NCI-H460 (cell line): ENCODE measurements around the genes DHRS9 and GORASP2.

GRCh38 chr2:168518398-168519226 is 62.5 kb downstream of the CERS6 start:
RAMPAGE:
- cytosol, long total RNA = no peak
- long total RNA = no peak
- nucleus, long total RNA = no peak

DNA sequence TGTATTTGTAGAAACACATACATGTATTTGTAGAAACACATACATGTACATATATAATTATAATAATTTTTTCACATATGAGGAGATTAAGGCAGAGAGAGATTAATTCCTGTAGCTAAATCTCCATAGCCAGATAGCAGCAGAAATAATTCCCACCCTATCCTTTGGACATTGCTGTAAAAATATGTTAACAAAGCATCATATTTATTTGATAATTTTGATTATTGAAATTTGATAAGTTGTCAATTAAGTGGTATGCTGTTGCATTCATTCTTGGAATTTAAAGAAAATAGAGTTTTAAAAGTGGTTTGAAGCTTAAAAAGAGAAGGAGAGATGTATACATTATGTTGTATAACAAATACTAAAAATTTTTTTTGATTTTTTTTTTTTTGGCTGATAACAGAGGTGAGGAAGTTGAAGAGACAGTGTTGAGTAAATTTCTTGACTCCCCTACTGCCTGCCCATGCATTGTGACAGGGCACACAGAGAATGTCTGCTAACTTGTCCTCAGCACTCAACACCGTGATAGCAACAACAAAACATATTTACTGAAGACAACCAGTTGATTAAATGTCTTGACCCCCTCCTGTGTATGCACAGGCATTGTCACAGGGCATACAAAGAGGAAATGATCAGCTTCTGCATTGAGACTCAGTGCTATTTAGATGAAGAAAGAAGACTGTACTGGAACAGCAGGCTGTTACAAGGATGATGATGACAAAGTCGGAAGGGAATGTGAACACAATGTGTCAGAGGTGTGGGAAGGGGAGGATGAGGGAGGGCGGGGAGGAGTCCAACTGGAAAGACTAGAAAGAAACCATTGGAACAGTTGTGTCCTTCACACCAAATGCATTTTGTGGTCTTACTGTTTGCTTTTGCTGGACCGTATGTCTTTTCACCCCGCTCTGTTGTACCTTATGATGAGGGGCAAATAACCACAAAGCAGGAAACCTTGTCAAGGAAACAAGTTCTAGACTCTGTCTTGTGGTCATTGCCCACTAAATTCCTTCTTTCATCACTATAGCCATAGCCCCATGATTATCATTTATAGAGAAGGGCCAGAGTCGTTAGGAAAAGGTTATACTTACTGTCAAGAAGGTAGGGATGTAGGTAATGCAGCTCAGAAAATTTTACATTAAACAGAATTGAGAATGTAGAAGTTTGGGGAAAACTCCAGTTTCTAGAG is 89.5 kb downstream of the CERS6 start:
RAMPAGE:
- cytosol, long total RNA = no peak
- long total RNA = no peak
- nucleus, long total RNA = no peak

RAMPAGE:
- cytosol, long total RNA = no peak
- long total RNA = no peak
- nucleus, long total RNA = no peak
Measured at GRCh38 chr2:168576497-168577915, 120.9 kb downstream of the CERS6 start.

RAMPAGE:
- cytosol, long total RNA = no peak
- long total RNA = no peak
- nucleus, long total RNA = no peak
Measured at GRCh38 chr2:168798395-168798749, 4.1 kb upstream of the NOSTRIN start.

GRCh38 chr2:169069281-169069955 is at the start of gene DHRS9:
Gene DHRS9, plus strand, starts transcription at chr2:169069563.
RAMPAGE:
- cytosol, long total RNA = no peak
- long total RNA = no peak
- nucleus, long total RNA = no peak

DNA sequence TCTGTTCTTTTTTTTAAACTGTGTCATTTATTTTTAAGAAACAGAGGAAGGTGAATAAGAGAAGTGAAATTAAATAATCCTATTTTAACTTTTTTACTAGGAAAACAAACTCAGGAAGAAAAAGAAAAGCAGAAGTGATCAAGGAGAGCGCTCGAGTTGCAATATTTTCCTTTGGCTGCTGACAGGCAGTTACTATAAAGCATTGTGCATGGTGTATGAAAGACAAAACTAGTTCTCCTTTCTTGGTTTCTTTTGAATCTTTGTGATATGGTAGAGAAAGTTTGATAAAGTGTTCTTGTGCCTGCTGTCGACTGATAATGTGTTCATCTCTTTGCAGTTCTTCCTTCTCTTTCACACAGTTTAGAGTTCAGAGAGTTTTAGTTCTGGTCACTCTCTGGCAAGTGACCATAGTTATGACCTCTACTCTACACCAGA is 3.1 kb downstream of the DHRS9 start:
RAMPAGE:
- cytosol, long total RNA = no peak
- long total RNA = no peak
- nucleus, long total RNA = no peak

GRCh38 chr2:169361392-169362169 is 753 bp downstream of the LRP2 start:
RAMPAGE:
- cytosol, long total RNA = no peak
- long total RNA = no peak
- nucleus, long total RNA = no peak

GRCh38 chr2:169636404-169637233 is 52.5 kb downstream of the PPIG start:
RAMPAGE:
- cytosol, long total RNA = no peak
- long total RNA = no peak
- nucleus, long total RNA = no peak

DNA sequence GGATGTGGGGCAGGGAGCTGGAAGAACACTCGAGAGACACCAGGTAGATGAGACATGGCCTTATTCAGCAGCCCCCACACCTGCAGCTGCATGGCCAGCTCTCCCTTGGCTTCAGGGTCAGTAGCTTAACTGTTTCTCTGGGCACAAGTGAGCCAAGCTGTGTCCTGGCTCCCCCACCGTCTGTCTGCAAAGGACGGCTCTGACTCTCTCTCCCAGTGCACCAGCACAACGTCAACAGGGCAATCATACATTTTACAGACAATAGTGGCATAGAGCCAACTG is 17.3 kb downstream of the PHOSPHO2 start:
RAMPAGE:
- cytosol, long total RNA = no peak
- long total RNA = no peak
- nucleus, long total RNA = no peak

DNA sequence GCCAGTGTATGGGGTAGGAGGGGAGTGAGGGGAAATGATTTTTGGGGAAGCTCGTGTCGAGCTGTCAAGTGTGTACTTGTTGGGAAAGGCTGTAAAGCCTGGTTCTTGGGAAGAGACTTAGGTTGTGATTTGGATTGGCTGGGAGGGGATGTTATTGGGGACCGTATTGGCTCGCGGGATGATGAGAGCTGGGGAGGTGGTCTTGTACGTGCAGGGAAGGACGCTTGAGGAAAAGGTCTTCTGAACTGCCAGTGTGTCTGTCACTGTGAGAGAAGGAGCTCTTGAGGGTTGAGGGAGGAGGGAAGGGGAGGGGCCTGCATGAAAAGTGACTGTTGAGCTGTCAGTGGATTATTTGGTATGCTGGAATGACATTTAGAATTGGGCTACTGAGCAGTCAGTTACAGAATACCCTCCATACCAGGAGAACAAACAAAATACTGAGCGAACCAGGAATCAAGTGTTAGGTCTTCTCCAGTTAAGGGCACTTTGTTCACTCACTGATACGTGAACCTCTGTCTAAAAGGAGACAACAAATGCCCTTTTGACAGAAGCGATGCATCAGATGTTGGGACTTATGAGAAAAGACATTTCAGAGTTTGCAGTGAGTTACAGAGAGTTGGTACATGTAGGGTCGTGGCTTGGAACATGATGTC is 1.2 kb downstream of the UBR3 start:
RAMPAGE:
- cytosol, long total RNA = no peak
- long total RNA = no peak
- nucleus, long total RNA = no peak

DNA sequence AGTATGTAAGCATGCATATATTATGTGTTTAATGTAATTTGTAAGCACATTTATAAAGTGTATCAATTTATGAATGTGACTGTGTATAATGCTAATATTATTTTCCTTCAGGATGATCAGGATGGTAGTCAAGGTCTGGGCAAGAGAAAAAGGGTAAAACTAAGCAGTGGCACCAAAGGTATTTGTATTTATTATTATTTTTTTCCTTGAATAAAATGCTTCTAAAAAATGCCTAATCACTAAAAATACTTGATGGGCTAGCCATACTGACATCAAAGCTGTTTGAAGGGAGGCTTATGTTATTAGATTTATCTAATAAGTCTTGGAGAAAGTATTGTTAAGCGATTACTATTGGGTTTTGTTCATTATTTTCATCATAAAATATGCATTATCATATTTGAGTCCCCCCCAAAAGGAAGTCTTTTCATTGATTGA is 63.8 kb downstream of the UBR3 start:
RAMPAGE:
- cytosol, long total RNA = no peak
- long total RNA = no peak
- nucleus, long total RNA = no peak

DNA sequence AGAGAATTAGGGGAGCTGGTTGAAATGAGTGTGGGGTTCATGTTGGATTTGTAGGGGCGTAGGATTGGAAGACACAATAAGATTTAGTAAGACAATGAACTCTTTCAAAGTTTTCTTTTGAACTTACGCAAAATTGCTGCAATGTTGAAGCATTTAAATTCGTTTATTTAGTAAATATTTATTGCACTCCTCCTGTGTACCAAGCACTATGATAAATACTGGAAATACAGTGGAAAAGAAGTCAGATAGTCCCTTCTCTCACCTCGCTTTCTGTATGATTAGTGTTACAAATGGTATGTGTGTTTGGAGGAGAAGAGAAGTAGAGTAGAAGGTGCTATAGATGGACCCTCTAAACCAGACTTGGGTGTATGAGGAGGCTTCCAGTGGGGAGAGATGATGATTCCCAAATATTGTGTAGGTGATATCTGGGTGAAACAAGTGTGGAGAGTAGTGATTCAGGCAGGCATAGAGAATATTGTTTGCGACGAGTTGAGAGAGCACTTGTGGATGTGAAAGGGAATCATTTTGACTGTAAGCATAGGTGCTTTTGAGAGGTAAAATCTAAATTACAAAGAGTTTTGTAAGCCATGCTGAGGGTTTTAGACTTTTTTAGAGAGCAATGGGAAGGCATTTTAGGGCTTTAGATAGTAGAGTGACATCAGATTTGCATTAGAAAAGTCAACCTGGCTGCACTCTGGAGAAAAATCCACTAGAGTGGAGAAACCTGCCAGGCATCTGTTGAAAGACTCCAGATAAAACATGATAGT is 92.1 kb upstream of the MYO3B start:
RAMPAGE:
- cytosol, long total RNA = no peak
- long total RNA = no peak
- nucleus, long total RNA = no peak

DNA sequence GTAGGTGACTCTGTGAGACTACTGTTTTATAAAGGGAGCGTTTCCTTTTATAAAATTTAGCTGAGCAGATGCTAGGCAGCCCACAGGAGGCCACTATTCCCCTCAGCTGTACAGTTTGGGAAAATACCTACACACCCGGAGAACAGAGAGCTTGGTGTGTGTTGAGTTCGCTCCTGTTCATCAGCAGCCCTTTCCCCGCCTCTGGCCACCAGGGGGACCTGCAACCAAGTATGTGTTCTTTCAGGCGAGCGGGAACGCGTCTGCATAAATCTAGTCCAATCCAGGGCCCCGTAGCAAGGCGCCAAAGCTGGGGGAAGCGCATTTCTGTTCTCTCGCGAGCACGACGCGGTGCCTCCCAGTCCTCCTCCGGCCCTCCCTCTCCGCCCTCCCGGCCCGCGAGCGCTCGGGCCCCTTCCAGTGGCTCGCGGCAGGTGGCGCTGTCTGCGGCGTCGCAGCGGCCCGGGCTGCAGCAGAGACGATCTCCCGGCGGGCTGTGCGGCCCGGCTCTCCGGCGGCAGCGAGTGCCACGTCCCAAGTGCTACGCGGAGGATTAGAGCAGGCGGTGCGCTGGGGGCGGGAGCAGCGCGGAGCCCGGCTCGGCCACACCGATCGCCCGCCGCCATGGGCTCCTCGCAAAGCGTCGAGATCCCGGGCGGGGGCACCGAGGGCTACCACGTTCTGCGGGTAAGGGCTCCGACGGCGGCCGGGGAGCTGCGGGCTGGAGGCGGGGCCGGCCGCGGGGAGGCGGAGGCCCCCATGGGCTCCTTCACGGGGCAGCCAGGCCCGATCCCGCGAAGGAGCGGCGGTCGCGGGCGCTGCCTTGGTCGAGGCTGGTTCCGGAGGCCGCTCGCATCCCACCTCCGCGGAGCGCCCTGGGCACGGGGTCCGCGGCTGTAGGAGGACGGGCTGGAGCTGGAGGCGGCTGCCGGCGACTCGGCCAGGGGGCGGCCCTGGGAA is at the start of gene GORASP2:
Gene GORASP2 (plus strand): TSS at position 534 of the 957 bp plus-strand sequence.
RAMPAGE:
- cytosol, long total RNA = start-site peak on the plus strand centred at position 553 of the sequence, 94 bp wide, 379 and 782 reads in 2 replicates
- long total RNA = start-site peak on the plus strand centred at position 536 of the sequence, 100 bp wide, 41 and 468 reads in 2 replicates
- nucleus, long total RNA = start-site peak on the plus strand centred at position 530 of the sequence, 94 bp wide, 457 and 165 reads in 2 replicates

DNA sequence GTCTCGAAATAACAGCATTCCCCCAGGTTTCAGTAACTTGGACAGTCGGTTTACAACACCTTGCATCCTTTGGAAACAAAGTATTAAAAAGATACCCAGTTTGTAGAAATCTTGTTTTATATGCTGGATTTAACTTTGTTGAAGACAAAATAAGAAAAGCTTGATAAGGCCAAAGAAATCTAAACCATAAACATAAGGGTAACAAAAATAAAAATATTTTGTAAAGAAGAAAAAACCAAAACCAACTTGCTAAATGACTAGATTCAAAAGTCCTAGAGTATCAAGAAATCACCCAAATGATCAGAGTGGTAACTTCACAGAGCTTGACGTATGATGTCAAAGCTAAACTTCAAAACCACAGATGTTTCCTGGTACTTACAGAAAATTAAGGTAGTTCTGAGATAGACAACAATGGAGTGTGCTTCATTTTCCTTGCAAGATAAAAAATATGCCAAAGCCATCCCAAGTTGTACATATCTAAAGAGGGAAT is 107.7 kb downstream of the METTL8 start:
RAMPAGE:
- cytosol, long total RNA = no peak
- long total RNA = no peak
- nucleus, long total RNA = no peak

GRCh38 chr2:171516809-171517319 is 5.4 kb upstream of the CYBRD1 start:
RAMPAGE:
- cytosol, long total RNA = no peak
- long total RNA = no peak
- nucleus, long total RNA = no peak

DNA sequence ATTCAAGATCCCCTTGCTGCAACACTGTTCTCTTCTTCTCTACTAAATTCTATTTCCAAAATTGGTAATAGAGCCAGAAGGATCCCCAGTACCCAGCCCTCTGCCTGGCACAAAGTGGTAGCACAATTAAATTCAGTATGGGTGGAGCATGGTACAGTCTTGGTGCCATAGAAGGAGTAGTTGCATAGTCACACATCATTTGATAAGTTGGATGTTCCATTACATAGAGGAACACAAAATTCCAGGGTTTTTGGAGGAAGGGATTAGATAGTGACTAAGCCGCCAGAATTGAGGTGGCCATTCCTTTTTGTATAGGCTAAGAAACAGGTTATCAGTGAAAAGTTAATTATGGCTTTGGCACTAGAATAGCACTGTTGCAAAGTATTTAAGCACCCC is 34.4 kb downstream of the CYBRD1 start:
RAMPAGE:
- cytosol, long total RNA = no peak
- long total RNA = no peak
- nucleus, long total RNA = no peak

RAMPAGE:
- cytosol, long total RNA = no peak
- long total RNA = no peak
- nucleus, long total RNA = no peak
Measured at GRCh38 chr2:171700897-171701556, 13.8 kb downstream of the DYNC1I2 start.

DNA sequence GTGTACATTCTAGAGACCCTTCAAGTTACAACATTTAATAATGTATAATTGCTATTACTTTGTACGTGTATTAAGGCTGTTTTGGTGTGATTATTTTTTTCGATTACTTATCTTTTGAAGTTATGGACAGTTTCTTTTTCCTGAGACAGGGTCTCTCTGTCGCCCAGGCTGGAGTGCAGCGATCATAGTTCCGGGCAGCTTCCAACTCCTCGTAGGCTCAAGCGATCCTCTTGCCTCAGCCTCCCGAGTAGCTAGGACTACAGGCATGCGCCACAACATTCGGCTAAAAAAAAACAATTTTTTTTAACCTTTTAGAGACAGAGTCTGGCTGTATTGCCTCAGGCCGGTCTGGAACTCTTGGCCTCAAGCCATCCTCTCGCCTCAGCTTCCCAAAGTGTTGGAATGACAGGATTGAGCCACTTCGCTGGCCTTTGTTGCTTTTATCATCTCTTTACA is 912 bp downstream of the HAT1 start:
RAMPAGE:
- cytosol, long total RNA = no peak
- long total RNA = no peak
- nucleus, long total RNA = no peak

GRCh38 chr2:171935900-171936515 is 13.7 kb downstream of the HAT1 start:
RAMPAGE:
- cytosol, long total RNA = no peak
- long total RNA = no peak
- nucleus, long total RNA = no peak

GRCh38 chr2:172083124-172083627 is 2.1 kb upstream of the DLX1 start:
RAMPAGE:
- cytosol, long total RNA = no peak
- long total RNA = no peak
- nucleus, long total RNA = no peak